Hair follicular keratinocyte (primary cell): ENCODE measurements around the genes PUDP and VCX3B.

GRCh38 chrX:2343302-2343978 lies 157.3 kb downstream of the DHRSX start:
- RAMPAGE, long total RNA: no peak

- RAMPAGE, long total RNA: no peak
Observed at GRCh38 chrX:2382575-2383928, 117.7 kb downstream of the DHRSX start.

- RAMPAGE, long total RNA: no peak
Observed at GRCh38 chrX:2388159-2389123, 112.3 kb downstream of the DHRSX start.

DNA sequence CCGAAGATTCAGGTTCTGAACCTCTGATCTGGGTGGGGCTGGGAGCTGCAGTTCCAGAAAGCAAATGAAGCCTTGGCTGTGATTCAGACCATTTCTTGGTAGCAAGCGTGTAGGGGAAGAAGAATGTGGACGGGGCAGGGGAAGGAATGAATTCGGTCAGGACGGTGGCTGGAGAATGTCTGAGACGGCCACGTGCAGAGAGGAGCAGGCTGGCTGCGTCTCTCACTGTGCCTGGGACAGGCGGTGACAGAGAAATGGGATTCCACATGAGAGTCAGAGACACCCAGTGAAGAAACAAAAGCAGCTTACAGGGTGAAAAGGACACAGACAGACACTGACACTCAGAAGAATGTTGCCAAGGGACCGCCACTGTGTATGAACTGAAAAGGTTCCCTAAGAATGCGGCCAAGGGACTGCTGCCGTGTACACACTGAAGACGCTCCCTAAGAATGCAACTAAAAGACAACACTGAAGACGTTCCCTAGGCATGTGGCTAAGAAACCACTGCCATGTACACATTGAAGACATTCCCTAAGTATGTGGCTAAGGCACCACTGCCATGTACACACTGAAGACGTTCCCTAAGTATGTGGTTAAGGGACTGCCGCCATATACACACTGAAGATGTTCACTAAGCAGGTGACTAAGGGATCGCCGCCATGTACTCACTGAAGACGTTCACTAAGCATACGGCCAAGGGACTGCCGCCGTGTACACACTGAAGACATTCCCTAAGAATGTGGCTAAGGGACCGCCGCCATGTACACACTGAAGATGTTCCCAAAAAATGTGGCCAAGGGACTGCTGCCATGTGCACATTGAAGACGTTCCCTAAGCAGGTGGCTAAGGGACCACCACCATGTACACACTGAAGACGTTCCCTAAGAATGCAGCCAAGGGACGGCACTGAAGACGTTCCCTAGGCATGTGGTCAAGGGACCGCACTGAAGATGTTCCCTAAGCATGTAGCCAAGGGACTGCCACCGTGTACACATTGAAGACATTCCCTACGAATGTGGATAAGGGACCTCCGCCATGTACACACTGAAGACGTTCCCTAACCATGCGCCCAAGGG lies 49.0 kb downstream of the DHRSX start:
- RAMPAGE, long total RNA: no peak

DNA sequence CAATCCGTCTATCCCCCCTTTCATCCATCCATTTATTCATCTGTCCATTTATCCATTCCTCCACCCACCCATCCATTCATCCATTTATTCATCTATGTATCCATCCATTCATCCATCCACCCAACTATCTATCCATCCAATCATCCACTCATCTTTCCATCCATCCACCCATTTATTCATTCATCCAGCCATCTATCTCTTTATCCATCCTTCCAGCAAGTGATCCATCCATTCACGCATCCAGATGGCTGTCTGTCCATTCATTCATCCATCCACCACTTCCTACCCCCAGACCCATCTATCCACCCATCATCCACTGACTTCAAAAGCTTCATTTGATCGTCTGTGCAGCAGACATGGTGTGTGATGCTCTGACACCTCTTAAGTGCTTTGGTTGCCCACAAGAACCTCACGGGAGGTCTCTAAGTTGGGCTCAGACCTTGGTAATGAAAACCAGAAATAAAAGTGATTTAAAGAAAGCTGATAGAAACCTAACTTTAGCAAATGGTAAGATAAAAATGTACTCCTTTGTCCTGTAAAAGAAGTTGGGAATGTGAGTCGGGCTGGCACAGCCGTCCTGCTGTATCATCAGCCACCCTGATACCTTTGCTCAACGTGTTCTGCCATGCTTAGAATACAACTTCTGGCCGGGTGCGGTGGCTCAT lies 83.8 kb upstream of the CD99 start:
- RAMPAGE, long total RNA: no peak

DNA sequence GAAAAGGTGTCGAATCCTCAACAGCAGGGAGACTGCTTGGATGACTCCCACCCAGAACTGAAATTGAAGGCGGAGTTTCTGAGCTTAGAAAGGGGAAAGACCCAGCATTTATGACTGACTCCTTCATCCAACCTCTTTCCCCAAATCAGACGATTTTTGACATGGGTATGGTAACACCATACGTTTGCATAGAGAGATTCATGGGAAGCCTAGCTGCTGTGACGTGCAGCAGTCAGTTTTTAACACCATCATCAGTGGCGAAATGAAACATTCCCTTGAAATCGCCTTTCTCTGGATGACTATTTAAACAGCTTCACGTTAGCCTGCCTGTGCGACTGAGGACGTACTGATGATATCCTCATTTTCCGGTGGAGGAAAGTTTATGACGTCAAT lies 8.2 kb upstream of the XG start:
- RAMPAGE, long total RNA: no peak

DNA sequence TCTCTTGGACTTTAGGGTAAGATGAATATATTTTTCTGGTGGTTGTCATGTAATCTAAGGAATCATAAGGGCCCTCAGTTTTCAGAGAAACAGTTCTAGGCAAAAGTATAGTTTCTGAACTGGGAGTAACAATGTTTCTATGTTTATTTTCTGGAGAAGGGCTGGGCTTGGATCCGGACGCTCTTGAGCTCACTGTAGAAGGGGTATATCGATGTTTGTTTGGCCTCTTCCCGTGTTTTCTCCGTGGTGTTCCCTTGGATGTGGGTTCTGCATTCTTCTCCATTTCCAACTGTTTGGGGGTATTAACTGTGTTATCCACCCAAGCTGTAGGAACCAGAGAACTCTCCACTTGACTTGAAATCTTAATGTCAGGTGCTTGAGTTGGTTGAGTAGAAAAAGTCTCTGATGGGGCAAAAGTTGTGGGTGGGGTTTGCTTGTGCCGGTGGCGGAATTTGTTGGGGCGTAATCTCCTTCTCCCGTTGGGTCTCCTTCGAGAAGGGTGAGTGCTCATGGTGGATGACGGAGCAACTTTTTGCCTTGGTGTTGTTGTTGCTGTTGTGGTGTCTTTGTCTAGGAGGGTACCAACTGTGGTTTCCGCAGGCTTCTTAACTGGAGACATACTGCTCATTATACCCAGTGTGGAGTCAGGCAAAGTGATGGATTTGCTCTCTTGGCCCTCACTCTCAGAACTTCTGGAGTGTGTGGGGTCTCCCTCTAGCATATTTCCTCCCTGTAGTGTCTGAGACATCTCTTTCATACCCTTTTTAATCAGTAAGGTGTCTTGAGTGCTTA lies 24.5 kb downstream of the MXRA5 start:
- RAMPAGE, long total RNA: no peak

- RAMPAGE, long total RNA: no peak
Observed at GRCh38 chrX:3669545-3670338, 43.7 kb downstream of the PRKX start.

DNA sequence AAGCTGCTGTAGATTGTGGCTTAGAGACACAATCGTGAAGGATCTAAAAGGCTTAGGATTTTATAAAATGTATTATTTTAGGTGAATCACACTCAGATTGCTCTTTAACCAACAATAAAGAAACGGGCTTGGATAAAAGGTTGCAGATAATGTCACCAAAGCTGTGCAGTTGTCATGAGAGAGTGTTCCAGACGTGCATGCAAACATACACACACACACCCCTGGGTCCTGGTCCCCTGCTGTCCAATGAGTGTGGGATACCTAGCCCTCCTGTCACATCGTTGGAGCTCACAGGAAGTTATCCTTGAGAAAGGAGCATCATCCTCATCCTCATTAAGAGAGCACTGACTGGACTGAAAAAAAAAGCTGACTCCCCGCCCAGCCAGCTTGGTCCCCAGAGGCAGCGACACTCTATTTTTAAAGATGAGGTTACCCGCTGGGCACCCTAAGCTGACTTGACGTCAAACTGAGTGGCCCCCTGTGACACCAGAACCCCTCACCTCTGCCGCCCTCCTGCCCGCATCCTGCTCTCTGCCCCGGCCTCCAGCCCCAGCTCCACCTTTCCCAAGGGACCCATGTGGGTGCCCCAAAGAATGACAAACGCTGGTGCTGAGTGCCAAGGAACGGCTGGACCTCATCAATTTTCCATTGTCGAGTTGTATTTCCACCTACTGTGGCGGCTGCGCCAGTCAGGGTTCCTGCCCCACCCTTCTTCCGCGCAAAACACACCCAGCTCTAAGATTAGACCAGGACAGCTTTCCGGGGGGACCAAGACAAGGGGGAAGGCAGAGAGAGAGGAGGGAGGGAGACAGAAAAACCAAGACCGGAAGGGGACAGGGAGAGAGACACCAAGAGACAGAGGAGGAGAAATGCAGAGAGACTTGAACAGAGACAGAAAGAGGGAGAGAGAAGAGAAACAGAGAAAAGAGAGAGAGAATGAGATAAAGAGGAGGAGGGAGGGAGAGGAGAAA lies 2.2 kb downstream of the PRKX start:
- RAMPAGE, long total RNA: no peak

- RAMPAGE, long total RNA: no peak
Observed at GRCh38 chrX:6226592-6227643, 1.7 kb downstream of the NLGN4X start.

- RAMPAGE, long total RNA: no peak
Observed at GRCh38 chrX:6932019-6932818, 215.3 kb upstream of the STS start.

DNA sequence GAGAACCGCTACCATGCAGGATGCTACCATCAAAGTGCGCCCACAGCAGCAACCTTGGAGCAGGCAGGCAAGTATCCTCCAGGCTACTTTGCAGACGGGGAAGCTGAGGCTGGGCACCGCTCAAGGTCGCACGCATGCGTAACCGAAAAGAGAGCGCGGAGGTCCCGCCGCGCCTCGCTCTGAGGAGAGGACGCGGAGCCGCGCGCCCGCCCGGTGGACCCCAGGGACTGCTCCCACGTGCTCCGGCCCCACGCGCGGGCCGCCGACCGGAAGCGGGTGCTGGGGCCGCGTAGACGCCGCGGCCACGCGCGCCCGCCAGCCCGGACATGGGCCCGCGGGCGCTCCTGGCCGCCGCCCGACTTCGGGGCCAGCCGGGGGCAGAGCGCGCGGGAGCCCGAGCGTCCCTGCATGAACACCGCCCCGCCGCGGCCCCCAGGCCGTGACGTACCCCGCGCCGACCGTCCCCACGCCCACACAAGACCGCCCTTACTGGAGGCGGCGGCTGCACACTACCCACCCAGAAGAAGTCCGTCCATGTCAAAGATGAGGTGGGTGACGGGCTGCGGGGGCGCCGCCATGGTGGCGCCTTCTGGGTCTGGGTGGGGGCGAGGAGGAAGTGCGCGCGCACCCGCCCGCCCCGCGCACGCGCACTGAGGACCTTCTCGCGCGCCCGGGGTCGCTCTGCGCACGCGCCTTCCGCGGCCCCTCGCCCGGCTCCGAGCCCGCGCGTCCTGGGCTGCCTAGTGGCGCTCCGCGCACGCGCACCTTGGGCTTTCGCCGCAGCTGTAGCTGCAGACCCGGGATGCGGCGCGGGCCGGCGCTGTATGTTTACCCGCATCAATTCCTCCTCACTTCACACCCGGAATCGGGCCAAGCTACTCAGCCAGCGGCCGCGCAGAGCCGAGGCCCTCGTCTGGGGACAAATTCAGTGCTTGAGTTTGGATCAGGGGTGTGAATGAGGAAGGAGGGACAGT lies at the start of gene PUDP:
PUDP (minus strand) TSS at position 618 of the 974 bp plus-strand sequence.
- RAMPAGE, long total RNA: no peak

DNA sequence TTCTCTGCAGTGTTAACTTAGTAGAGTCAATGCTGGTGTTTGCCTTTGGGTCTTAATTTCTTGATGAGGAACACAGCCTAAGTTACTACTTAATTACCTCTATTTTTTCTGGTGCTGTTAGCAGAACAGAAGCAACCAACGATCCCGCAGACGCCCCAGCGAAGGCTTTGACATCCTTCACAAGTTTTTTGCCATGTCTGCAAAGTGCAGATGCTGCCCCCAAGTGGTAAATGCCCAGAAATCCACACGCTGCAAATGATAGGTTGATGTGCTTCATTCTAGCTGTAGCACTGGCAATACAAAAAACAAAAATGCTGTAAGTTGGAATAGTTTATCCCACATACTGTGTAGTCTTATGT lies 1.4 kb downstream of the PNPLA4 start:
- RAMPAGE, long total RNA: no peak

- RAMPAGE, long total RNA: no peak
Observed at GRCh38 chrX:8464535-8465028, at the start of gene VCX3B. Gene VCX3B (plus strand): TSS chrX:8464830.

GRCh38 chrX:9163421-9163874 lies 129.5 kb upstream of the FAM9B start:
- RAMPAGE, long total RNA: no peak

GRCh38 chrX:9292877-9293537 lies 171.9 kb upstream of the TBL1X start:
- RAMPAGE, long total RNA: no peak

- RAMPAGE, long total RNA: no peak
Observed at GRCh38 chrX:9336642-9337004, 128.2 kb upstream of the TBL1X start.

- RAMPAGE, long total RNA: no peak
Observed at GRCh38 chrX:9661546-9662545, 103.8 kb downstream of the GPR143 start.

- RAMPAGE, long total RNA: no peak
Observed at GRCh38 chrX:9839071-9839436, 52.8 kb downstream of the SHROOM2 start.

DNA sequence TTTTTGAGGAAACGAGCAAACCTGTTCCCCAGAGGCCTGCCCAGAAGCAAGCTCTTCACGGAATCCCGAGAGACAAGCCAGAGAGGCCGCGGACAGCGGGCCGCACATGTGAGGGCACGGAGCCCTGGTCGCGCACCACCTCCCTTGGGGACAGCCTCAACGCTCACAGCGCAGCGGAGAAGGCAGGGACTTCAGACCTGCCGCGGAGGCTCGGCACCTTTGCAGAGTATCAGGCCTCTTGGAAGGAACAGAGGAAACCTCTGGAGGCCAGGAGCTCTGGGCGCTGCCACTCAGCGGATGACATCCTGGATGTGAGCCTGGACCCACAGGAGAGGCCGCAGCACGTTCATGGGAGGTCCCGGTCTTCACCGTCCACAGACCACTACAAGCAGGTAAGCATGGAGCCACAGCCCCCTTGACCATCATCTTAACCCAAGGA lies 70.8 kb upstream of the CLDN34 start:
- RAMPAGE, long total RNA: no peak